Fallopian tube (tissue), 1 donor: ENCODE data around the genes DIABLO and RSRC2.

DNA sequence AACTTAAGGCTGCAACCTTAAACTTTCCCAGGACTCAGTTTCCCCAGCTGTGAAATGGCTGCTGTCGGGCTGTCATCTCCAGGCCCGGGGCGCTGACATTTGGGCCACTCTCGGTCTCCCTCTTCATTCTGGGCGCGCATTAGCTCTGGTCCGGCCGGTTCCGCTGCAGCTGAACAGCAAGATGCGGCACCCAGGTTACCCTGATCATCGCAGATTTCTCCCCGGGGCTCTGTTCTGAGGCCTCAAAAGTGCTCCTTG lies 929 bp upstream of the BCL7A start:
- PRO-cap = no peak

- PRO-cap = no peak
These were observed 922 bp downstream of the BCL7A start for GRCh38 chr12:122022705-122022906.

DNA sequence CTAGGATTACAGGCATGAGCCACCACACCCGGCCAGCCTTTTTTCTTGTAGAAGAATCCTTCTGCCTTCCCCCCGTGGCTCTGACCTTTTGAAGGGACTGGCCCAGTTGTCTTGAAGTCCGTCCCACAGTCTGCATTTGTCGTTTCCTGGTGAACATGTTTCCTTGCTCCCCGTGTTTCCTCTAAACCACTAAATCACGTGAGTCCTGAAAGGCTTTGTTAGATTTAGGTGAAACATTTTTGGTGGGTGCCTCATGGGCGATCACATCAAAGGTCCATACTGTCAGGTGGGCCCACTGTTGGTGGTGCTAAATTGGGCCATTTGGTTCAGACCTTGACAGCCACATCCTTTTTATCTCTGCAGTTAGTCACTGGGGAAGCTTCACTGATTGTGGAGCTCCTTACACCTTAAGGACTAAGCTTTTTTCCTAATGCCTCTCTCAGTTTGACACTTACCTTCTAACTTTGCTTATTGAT lies 26.3 kb downstream of the MLXIP start:
- PRO-cap = bidirectional peak, plus-strand start at position 236 of the sequence, minus-strand start at position 90 of the sequence

GRCh38 chr12:122225517-122226702 lies at the start of gene DIABLO:
Gene DIABLO (minus strand): TSS chr12:122226052.
- PRO-cap = unidirectional peak, minus-strand start at chr12:122226052; bidirectional peak, plus-strand start at chr12:122226459, minus-strand start at chr12:122226112

DNA sequence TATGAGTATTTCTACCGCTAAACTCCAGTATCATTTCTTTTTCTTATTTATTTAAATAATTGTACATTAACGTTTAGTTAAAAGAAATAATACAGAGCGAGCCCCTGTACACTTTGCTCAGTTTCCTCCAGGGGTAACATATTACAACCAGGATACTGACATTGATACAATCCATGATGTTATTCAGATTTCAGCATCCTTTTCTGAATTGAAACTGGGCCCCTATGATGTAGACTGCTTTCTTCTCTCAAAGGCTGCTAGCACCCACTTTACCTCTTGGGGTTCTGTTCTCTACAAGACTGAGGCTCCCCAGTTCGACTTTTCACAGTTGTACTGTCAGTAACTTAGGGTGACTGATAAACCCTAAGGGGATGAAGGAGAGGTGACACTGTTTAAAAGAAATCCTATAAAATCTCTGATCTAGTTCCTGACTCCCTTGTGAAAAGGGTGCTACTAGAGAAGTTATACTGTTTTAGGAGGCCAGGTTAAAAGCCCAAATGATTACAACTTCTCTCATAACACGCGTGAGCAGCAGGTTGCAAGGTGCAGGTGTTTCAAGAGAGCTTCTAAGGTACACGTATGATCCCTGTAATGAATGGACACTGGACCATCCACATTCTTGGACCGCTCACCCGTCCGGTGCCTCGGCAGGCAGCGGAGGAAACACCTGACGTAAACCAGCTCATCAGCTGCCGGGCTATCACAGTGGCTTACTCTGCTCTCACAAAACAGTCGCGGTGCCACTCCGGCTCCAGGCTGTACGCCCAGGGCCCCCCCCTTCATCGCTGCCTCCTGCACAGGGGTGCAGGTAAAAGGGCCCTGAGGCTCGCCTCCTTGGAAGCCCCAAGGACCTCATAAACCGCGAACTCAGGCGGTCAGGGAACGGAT lies 687 bp downstream of the VPS33A start:
- PRO-cap = unidirectional peak, plus-strand start at position 731 of the sequence

DNA sequence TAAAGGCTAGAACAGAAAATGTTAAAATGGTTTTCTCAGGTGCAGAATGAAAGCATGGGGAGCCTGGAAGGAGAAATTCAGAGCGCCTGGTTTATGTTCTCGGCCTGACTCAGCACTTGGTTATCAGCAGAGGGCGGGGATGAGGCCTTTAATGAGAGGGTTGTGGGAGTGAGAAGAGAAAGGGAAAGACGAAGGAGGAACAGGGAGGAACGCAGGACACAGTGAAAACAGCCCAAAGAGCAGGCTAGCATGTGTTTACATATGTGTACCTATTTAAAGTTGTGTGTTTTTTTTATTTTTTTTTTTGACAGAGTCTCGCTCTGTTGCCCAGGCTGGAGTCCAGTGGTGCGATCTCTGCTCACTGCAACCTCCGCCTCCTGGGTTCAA lies 13.5 kb upstream of the VPS33A start:
- PRO-cap = bidirectional peak, plus-strand start at position 179 of the sequence, minus-strand start at position 116 of the sequence

DNA sequence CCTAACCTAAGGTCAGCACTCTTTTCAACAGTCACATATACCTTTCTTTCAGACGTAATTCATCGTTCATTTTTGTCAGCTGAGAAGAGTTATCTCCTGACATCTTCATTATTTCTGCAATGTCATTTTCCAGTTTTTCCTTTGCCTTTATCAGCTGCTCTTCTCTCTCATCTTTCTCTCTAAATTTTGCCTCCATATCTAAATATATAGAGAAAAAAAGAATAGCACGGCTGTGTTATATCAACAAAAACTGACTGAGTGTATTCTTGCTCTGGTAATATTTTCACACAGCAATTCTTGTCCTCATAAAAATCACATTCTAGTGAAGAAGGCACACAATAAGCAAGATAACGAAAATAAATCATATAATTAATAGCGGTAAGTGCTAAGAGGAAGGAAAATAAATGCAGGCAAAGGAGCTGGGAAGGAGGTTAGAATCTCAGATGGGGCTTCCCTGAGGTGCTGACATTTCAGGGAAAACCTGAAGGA lies 66.7 kb upstream of the VPS33A start:
- PRO-cap = no peak

DNA sequence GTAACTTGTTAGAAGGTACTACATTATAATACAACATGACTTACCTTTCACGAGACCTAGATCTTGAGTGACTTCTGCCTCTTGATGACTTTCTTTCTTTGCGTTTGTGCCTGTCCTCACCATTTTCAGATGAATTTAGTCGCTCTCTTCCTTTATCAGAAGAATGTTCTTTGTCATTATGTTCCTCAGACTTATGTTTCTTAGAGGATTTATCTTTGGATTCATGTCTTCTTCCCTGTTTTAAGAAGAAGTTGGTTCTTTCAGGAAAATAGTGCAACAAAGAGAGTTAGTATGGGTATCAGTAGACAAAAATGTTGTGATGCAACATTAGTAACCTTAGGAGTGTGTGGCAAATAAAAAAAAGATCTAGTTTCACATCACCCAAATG lies 7.9 kb downstream of the RSRC2 start:
- PRO-cap = no peak

- PRO-cap = no peak
These were observed 6.0 kb downstream of the RSRC2 start for GRCh38 chr12:122520672-122521226.

DNA sequence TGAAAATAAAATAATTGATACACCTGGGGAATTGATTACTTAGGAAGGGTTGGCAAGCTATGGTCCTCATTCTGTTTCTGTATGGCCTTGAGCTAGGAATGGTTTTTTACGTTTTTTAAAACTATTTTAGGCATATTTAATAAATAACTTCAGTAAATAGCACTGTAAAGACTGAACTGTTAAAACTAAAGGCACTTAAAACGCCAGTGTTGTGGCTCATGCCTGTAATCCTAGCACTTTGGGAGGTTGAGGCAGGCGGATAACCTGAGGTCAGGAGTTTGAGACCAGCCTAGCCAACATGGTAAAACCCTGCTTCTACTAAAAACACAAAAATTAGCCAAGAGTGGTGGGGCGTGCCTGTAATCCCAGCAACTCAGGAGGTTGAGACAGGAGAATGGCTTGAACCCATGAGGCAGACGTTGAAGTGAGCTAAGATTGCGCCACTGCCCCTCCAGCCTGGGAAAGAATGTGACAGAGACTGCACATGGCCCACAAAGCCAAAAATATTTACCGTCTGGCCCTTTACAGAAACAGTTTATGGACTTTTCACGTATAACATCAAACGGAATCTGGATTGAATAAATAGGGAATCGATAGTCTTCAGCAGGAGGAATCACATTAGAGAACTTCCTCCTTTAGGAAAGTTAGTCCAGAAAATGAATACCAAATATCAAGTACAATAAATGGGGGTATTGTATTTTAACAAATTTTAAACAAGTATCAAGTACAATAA lies 3.5 kb downstream of the RSRC2 start:
- PRO-cap = no peak

DNA sequence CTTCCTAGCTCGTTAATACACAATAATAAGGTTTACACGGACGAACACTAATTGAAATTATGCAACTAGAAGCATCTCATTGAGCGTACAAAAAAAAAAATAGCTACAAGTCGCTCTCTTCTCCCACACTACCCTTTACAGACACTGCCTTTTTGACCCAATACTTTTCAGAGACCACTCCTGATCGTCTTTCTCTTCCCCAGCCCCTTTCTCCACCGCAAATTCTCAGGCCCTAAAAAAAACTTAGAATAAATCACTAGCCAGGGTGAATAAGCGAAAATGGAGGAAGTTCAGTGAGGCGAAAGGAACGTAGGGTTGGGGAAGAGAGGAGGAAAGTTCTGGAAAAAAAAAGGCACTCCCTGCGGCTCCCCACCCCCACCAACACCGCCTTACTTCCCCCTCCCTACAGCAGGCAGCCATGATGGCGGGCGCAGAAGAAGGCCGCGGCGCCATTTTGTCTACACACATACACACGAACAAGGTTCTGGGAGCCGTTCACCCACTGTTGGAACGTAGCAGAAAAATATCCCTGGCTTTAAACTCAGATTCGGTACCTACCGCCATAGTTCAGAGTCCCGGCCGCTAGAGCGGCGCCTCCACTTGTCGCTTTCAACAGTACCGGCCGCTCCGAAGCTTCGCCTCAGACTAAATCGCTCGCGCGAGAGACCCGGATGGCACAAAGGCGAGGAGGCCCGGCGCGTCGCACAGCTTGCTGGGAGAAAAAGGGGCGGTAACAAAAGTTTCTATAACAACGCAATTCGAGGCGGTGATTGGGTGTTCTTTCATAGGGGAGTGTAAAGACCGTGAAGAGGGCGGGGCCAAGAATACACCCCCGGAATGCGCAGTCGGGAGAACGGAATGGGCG lies at the start of gene RSRC2:
Gene RSRC2, minus strand, starts transcription at position 647 of the 865 bp plus-strand sequence.
- PRO-cap = bidirectional peak, plus-strand start at position 419 of the sequence, minus-strand start at position 340 of the sequence; bidirectional peak, plus-strand start outside the sequence, minus-strand start at position 684 of the sequence

DNA sequence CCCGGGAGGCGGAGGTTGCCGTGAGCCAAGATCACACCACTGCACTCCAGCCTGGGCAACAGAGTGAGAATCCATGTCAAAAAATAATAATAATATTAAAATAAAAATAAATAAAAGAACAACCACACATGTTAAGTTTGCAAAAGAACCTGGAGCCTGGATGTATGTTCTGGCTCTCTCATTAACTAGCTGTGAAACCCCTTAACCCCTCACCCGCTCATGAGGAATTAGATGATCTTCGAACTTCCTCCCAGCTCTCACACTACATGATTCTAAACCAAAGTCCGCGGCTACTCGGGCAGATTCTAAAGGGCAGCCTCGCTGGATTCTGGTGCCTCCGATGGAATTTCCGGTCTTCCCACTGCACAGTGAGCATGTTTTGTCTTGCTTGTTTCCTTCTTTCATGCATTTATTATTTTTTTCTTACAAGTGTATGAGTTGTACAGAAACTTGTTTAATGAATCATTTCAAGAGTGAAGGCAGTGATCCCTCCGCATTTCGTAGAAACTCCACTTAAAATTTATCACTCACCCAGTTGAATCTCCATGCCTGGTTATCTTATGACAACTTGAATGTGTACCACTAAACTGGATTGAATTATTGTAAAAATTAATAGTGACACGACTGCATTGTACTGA lies 4.4 kb upstream of the HCAR3 start:
- PRO-cap = no peak

- PRO-cap = no peak
These were observed 2.5 kb downstream of the HIP1R start for GRCh38 chr12:122837492-122838399.

GRCh38 chr12:122849374-122850224 lies 14.3 kb downstream of the HIP1R start:
- PRO-cap = no peak

DNA sequence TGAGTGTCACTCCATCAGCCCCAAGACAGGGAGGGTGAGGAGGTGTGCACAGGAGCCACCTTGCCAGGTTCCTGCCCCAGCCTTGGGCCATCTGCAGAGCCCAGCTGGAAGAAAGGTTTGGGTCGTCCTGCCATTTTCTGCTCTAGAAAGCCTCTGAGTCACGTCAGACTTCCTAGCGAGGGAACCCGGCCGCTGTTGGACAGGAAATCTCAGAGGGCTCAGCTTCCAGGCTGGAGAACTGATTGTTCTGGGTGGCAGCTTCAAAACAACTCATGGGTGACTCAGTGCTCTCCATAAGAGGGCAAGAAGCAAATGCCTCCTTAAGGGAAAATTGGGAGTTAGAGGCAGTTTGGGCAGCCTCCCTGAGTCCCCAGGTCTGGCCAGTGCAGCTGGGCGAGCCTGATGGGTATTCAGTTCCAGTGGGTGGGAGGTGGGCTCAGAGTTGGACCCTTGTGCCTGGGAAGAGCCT lies 16.6 kb downstream of the HIP1R start:
- PRO-cap = unidirectional peak, plus-strand start at position 383 of the sequence

DNA sequence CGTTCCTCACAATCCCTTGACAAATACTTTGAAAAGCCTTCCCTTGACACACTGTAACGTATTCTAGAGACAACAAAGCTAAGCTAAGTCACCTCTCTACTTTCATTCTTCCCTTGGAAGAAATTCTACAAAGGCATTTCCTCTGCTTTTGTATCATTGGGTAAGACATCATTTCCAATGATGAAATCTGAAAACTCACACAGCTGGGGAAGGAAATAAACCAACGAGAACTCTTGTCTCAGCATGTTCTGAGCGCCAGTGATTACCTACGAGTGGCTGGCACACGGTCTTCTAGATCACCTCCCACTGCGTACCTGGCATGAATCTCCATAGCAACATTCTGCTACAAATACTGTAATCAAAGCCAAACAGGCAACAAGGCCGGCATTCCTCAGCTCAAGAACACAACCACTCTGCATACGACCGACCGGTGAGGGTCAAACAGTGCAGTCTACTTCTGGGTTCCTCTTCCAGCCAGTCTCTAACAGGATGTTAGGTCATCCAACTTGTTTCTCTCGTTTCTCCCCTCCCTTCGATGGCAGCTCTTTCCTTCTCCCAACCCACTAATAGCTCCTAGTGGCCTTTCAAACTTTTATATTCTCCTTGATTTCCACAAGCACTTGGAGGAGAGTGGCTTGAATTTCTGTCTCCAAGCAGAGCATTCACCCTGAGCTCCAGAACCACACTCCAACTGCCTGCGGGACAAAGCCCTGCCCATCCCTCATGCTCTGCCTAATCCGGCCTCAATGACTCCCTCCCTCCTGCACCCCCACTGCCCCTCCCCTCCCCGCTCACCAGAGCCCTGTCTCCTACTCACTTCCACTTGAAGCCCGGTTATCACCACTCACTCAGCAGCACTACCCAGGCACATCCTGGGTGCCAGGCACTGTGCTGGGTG lies 7.5 kb downstream of the VPS37B start:
- PRO-cap = bidirectional peak, plus-strand start at position 375 of the sequence, minus-strand start at position 65 of the sequence; bidirectional peak, plus-strand start at position 509 of the sequence, minus-strand start at position 483 of the sequence; bidirectional peak, plus-strand start at position 816 of the sequence, minus-strand start at position 689 of the sequence

DNA sequence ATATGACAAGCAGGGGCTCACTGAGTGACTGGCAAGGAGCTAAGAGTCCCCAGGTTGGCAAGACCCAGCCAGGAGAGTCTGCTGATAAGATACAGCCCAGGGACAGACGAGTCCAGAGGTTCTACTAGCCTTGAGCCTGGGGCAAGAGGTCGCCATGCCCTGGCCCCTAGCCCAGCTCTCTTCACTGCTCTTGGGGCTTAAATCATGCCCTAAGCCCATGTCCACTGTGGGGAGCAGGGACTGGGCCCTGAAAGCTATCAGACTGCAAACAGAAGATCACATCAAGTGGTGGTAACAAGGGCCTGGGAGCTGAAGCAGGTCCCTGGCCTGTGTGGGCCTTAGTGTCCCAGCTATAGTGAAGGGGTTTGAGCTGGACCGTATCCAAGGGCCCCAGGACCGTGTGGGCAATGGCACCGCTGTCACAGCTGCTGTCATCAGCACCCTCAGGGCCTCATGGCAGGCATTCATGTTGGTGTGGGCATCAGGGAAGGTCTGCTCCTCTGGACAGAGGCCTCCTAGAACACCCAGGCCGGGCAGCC lies 80.8 kb downstream of the PITPNM2 start:
- PRO-cap = no peak

DNA sequence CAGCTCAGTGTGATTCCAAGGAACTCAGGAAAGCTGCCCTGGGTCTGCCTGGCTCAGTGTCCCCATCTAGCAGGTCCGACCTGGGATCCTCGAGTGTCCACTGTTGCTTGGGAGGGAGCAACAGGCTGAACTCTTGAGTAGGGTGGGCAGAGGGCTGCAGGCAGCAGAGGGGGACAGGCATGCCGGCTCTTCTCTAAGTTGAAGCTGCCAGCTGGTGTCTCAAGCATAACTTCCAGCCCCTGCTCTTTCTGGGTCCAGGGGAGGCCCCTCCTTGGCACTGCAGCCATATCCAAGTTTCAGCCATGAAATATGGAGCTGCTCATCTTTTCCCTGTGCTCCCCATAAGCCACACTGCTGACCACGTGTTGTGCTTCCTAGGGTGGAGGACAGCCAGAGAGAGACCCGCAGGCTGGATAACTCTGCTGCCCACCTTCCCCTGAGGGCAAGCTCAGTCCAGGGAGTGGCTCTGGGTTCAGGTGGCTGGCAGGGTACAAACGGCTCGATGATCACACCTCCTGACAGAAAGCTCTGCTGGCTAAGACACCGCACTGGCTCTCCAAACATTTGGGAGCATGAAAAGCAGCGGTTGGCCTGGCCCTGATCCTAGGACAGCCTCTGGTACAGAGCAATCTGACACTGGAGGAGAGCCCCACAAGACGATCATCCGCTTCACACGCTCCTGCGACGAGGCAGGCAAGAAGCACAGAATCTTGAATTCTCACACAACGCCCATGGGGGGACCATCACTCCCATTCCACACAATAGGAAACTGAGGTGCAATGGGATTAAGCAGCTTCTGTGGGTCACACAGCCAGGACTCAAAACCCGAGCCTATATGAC lies 79.7 kb downstream of the PITPNM2 start:
- PRO-cap = no peak

GRCh38 chr12:123071860-123072252 lies 79.0 kb downstream of the PITPNM2 start:
- PRO-cap = no peak

DNA sequence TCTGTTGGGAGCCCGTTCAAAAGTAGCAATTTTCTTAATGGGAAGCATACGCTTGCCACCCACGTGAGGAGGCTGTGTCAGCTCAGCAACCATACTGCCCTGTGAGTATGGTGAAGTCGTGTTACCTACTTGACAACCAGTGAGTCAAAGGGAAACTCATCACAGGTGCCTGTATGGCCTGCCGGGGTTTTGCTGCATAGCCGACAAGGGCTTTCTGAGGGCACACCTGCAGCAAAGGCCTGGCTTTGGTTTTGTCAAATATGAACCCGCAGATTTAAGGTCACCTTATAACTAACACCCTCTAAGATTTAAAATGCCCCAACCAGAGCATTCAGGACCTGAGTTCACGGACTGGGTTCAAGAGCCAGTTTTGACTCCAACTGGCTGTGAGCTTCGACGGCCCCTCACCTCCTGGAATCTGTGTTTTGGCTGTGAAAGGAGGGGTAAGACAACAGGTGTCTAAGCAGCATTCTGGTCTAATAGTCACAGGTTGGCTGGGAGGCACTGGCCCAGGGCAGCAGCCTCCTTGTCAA lies 30.9 kb downstream of the PITPNM2 start:
- PRO-cap = no peak